Metanephros (tissue), 2 donors: ENCODE measurements around the gene EEA1.

- RAMPAGE, long total RNA, result no peak
Observed at GRCh38 chr12:92137694-92137993, 8.0 kb downstream of the BTG1 start.

- RAMPAGE, long total RNA, result no peak
Observed at GRCh38 chr12:92143141-92143592, 2.5 kb downstream of the BTG1 start.

DNA sequence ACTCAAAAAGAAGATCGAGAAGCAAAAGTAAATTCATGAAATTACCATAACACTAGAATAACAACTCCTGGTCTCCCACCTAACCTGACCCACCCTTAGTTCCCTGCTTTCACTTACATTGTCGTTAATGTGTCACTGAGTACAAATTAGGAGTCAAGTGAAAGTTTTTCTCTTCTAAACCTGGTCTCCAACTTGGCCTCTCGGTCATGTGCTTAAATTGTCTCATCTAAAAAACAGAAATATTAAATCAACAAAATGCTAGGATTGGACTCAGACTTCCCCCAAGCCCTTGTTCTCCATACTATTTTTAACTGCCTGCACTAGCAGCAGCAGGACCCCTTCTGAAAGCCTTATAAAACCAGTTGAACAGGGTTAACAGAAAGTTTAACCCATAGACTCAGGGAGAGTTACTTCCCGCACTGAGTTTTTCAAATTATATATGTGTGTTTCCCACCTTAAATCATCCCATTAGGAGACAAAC lies 1.9 kb upstream of the BTG1 start:
- RAMPAGE, long total RNA, result no peak

DNA sequence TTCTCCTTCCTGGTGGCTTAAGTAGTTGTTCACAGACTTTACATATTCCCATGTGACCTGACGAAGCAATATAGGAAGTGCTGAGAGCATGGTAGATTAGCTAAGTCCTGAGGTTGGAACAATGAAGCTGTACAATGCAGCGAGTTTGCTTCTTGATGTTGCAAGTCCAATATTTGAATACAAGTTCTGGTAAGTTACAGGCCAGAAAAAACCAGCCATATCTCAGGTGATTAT lies 72.8 kb upstream of the BTG1 start:
- RAMPAGE, long total RNA, result no peak

GRCh38 chr12:92347874-92348394 lies 202.3 kb upstream of the BTG1 start:
- RAMPAGE, long total RNA, result no peak

DNA sequence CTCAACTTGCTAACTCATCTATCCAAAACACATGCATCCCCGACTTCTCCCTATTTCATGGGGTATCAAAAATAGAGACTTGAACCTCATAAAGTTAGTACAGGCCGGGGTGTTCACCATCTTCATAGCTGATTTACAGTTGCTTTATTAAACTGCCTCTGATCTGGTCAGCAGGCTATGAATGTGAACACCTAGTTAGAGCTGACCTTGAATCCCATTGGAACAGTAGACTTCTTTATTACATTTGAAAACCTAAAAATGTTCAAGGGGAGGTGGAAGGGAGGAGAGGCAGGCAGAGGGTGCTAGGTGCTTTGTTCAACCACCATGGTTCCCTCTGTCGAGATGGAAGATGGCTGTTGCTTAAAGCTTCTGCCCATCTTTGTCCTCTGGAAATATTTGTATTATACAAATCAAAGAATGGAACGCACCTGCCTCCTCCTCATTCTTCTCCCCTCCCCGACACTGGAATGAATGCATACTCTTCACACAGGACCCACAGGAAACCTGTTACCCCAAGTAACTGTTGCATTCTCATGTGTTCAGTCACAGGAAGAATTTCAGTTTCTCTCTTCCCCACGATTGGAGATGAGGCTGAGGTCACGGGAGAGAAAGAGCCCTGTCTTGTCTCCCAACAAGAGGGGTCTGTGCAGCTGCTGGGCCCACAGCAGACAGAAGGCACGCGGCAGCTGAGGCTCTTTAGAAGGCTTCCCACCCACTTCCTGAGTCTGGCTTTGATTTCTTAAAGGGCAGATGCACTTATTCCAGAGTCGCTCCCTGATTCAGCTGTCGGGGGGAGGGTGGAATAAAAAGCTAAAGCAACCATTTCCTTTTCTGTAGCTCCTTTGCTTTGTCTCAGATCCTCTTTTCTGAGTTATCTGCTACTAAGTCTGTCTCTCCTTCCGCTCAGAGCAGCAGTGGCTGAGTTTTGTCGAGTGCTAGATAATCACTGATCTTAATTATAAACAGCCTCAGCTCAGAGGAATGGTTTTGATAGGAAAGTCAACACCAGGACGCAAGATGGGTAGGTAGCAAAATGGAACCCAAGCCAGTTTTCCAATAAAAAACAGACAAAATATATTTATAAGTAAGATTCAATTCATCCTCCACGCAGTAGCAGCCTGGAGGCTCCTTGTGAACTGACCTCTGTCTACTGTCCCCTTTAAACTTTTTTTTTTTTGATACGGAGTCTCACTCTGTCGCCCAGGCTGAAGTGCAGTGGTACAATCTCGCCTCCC lies 217.9 kb upstream of the BTG1 start:
- RAMPAGE, long total RNA, result no peak

GRCh38 chr12:92461789-92462842 lies 240.7 kb upstream of the PLEKHG7 start:
- RAMPAGE, long total RNA, result no peak

GRCh38 chr12:92464707-92465760 lies 237.8 kb upstream of the PLEKHG7 start:
- RAMPAGE, long total RNA, result no peak

- RAMPAGE, long total RNA, result no peak
Observed at GRCh38 chr12:92557085-92557520, 145.7 kb upstream of the PLEKHG7 start.

GRCh38 chr12:92569991-92570730 lies 132.6 kb upstream of the PLEKHG7 start:
- RAMPAGE, long total RNA, result no peak

GRCh38 chr12:92735030-92735462 lies 32.3 kb downstream of the PLEKHG7 start:
- RAMPAGE, long total RNA, result no peak

DNA sequence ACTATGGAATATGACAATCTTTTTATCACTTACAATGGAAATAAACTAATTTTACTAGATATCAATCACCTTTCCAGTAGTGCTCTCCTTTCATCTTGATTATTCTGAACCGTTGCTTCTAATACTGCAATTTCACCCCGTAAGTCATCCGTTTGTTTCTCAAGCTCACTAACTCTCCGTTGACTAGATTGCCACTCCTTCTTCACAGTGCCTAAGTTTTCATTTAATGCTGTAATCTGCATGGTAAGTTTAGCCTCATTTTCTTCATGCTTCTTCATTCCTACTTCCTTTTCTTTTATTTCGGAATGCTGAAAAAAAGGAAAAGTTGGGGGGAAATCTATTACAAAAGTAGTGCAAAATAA lies 75.1 kb downstream of the PLEKHG7 start:
- RAMPAGE, long total RNA, result no peak

DNA sequence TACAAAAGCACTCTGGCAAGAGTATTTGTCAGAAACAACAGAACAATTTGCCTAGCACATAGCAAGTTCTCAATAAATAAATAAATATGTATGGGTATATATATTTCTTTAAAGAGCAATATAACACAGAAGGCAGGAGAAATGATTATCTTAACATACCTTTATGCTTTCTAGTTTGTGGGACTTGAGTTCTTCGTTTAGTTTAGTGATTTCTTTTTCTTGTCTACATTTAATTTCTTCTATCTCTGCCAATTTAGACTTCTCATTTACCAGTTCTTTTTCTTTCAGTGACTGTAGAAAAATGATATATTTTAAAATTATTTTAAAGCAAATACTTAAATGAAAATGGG lies 77.3 kb downstream of the PLEKHG7 start:
- RAMPAGE, long total RNA, result no peak

GRCh38 chr12:92817951-92818730 lies 111.0 kb downstream of the EEA1 start:
- RAMPAGE, long total RNA, result no peak

GRCh38 chr12:92824089-92824460 lies 105.0 kb downstream of the EEA1 start:
- RAMPAGE, long total RNA, result no peak

DNA sequence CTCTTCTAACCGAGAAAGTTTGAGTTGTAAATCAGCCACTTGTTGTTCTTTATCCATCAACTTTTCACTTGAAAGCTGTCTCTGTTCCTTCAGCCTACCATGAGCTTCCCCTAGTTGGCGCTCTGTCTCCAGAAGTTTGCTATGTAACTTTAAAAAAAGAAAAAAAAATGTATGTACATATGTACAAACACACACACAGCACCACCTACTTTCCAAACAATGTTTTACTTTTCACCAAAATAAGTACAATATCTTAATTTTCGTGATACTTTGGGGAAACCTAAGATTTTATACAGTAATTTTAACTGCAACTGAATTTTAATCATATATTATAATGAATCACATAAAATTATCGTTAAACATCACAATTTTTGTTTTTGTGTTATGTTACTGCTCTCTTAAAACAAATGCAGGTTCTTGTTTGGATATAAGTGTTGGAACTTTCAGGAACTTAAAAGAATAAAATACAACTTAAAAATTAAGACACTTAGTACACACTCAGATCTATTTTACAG lies 101.1 kb downstream of the EEA1 start:
- RAMPAGE, long total RNA, result no peak

DNA sequence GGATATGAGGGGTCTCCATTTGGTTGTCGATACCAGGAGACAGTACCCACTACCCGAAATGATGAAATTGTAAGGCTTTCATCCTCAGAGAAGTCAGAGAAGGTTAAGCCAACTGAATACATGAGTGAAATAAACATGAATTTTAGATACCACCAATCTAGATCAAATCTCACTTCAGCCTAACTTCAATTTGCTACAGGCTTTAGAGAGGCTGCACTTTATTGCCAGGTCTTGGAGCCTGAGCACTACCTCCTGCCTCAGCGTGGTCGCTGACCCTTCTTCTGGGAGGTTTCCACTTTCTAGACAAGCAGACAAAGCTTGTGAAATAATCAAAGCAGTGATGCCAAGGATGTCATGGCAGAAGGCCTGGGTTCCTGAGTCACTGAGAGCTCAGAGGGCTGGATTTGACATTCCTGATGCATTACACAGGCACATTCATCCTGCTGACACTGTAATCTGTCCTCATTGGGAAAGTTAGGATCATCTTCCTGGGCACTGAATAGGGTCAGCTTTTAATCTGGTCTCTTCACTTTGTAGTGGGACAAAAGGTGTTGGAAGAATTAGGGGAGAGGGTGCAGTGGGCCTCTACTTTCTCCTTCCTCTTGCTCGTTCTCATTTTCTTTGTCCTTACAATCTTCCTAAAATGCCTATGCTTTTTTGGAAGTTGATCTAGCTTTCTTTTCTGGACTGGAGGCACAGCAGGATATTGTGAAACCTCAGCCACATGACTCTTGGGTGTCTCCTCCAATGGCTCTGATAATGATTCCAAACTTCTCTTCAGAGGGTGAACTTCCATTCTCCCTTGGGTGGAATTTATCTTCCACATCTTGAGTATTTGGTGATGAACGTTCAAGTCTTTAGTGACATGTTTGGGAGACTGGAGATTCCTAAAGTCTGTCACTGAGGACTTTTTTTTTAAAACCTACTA lies 29.7 kb downstream of the EEA1 start:
- RAMPAGE, long total RNA, result no peak

DNA sequence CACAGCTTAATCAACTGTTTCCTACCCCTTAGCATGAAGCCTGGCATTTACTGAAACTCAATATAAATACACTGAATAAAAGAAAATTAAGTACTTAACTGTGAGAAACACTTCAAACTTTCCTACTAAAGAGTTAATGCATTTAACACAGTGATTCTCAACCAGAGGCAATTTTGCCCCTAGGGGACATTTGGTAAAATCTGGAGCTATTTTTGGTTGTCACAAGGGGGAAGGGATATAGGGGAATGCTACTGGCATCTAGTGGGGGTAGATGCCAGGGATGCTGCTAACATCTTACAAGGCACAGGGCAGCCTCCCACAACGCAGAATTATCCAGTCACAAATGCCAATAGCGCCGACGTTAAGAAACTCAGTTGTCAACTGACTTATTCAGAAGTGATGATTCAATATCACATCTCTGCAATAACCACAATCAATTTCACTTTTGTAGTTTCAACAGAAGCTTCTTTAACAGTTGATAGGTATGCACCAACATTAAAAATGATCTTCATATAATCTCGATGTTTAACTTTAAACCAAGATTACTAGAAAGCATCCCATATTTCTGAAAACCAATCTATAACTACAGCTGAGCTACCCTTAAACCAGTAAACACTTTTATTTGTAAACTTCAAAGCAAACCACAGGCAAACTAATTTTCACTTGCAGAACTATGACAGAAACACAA lies 2.0 kb downstream of the EEA1 start:
- RAMPAGE, long total RNA, result no peak

DNA sequence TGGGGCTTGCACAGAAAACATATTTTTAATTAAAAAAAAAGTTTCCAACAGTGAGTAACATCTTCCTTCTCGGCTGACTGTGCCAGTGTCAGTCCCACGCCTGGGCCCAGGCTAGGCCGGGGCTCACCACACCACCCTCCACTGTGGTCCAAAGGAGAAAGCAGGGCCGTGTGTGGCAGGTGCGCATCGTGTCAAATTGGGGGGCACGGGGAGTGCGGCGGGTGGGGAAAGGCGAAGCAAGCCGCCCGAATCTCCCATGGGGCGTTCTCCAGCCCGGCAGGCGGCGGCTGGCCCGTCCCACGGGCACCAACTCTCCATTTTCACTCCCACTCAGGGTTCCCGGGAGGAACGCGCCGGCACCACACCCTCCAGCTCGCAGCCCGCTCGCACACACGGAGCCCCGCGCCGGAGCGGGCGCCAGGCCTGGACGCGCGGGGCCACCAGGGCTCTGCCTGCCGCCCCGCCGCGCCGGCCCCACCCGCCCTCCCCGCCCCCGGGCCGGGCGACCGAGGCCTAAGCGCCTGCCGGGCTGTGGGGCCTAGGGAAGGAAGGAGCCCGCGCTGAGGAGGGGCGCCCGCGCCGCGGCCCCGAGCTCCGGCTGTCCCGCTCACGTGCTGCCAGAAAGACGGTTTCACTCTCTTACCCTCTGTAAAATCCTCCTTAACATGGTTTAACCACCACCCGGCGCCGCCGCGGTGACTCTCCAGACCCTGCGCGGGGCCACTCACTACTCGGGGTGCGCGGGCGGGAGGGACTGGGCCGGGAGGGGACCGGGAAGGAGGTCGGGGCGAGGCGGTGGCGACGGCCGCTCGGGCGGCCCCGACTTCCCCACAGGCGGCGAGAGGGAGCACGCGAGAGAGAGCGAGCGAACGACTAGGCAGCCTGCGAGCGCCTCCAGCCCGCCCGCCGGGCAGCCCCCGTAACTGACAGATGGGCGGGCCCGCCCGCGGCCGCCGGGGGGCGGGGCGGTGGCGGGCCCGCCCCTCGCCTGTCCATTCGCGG lies at the start of gene EEA1:
Gene EEA1 (minus strand): TSS at position 896 of the 1,002 bp plus-strand sequence.
- RAMPAGE, long total RNA, result no peak

DNA sequence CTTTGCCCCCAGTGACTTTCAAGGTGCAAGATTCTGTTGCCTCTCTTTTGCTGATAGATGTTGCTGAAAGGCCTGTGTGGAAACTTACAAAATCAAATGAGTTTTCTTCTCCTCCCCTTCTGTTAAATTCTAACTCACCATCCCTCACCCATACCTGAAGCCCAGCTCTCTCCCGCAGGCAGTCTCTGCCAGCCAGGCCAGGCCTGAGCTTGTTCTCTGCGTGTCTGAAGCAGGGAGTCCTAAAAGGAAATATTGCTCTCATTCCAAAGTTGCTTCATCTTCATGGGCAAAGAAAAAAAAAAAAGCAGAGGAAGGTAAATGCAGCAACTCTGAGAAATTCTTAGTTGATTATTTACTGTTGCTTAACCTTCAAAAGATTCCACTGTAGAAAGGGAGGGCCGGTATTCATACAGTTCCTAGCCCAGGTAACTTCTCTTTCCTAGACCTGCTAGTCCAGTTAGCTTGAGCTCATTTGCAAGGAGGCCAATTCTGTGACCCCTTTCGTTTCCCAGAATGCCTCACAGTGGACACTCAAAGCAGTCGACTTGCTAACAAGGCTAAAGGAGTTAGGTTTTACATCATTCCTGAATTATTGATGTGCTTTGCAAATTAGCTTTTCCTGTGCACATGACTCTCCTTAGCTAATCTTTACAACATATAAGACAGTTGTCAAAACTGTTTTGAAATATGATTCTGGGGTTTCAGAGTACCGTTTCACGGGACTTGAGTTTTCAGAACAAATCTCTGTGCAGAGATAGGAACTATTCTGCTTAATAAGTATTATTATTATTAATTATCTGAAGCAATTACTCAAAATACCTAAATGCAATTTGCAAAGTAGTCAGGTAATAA lies 193.6 kb upstream of the EEA1 start:
- RAMPAGE, long total RNA, result no peak